HT-29 (cell line): ENCODE results near the gene ELOVL7.

DNA sequence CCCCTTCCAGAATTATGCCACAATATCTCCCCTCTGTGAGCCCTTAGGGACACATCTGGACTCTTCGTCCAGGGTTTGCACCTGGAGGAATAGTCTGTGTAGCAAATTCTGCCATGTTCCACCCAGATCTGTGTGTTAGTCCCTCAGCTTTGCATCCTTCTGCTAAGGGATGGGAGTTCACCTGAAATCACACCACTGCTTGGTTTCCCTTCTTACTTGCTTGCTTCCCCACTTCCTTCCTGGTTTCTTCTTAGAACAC is 202.7 kb upstream of the MAP3K1 start:
- RAMPAGE, long total RNA, result no peak

GRCh38 chr5:56612994-56613370 is 202.4 kb upstream of the MAP3K1 start:
- RAMPAGE, long total RNA, result no peak

- RAMPAGE, long total RNA, result no peak
Observed at GRCh38 chr5:56637257-56637750, 178.0 kb upstream of the MAP3K1 start.

DNA sequence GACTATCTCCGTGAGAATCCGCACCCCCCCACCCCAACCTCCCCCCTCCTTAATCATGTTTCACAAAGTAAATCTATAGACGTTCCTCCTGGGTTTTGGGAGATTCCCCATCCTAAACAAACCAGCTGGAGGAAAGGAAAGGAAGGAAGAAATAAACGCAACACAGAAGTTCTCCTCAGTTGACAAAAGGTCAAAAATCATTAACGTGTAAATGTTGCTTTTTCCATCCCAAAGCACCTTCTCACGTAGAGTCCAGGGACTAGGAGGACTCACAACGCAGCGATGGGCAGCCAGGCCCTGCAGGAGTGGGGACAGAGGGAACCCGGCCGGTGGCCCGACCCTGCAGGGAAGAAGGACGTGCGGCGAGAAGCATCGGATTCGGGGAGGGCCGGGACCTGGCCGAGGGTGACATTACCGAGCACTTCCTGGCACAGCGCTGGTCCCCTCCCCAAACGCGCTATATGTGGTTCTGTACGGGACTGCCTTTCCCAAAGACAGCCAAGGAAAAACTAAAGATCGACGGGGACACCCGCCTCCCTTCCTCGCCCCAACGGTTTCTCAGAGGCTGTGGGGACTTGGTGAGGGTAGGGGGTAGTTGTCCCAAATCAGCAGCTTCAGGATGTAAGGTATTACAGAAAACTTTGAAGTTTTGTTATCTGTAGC is 1.1 kb upstream of the MAP3K1 start:
- RAMPAGE, long total RNA, result no peak

DNA sequence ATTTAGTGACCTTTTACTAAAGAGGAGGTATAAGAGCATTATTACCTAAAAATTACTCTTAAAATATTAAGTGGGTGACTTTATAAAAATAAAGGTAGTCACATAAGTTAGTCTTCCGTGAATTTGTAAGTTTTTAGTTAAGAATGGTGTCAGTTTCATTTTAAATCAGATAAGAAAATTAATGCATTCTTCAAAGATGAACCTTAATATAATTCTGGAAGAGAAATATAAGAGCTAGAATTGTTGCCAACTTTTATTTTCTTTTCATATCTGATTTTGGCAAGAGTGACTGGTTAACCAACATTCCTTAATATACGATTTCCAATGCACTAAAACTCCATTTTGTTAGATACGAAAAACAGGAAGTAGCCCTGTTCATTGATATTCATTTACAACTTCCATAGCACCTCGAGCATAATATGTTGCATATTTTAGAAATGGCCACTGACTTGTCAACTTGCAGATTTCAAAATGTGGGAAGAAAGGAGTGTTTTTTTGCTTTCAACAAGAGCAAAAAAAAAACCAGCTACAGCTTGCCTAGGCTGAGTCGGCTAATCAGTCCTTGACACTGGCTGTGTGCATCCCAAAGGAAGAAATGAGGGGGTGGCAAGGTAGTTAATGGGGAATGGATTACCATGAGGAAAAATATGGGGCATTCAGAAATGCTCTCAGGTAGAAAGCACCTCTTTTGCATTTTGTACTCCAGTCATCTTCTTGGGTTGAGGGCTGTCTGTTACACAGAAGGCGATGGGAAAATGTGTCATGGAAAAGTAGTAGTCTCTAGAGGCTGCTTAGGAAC is 3.8 kb downstream of the MAP3K1 start:
- RAMPAGE, long total RNA, result no peak

GRCh38 chr5:56835340-56835901 is 20.1 kb downstream of the MAP3K1 start:
- RAMPAGE, long total RNA, result no peak

DNA sequence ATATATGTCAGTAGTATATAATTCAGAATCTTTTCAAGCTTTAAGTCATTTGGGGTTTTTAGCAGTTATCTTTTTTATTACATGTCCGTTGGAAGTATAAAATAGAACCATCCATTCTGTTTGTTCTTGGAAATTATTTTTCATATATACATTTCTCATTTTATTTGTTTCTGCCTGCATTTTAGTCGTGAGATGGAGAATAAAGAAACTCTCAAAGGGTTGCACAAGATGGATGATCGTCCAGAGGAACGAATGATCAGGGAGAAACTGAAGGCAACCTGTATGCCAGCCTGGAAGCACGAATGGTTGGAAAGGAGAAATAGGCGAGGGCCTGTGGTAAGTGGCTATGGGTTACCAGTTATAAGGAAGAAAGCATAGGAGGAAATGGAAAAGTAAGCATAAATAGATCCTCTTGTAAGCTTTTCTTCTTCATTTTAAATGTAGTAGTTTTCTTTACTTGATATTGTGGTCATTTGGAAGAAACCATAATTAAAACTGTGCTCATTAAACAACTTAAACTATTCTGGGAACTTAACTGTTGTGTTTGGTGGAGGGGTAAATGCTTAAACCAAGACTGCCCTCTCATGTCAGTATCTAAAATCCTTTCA is 41.2 kb downstream of the MAP3K1 start:
- RAMPAGE, long total RNA, result no peak

DNA sequence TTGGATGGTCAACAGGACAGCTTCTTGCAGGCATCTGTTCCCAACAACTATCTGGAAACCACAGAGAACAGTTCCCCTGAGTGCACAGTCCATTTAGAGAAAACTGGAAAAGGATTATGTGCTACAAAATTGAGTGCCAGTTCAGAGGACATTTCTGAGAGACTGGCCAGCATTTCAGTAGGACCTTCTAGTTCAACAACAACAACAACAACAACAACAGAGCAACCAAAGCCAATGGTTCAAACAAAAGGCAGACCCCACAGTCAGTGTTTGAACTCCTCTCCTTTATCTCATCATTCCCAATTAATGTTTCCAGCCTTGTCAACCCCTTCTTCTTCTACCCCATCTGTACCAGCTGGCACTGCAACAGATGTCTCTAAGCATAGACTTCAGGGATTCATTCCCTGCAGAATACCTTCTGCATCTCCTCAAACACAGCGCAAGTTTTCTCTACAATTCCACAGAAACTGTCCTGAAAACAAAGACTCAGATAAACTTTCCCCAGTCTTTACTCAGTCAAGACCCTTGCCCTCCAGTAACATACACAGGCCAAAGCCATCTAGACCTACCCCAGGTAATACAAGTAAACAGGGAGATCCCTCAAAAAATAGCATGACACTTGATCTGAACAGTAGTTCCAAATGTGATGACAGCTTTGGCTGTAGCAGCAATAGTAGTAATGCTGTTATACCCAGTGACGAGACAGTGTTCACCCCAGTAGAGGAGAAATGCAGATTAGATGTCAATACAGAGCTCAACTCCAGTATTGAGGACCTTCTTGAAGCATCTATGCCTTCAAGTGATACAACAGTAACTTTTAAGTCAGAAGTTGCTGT is 27.3 kb upstream of the SETD9 start:
- RAMPAGE, long total RNA, result no peak

DNA sequence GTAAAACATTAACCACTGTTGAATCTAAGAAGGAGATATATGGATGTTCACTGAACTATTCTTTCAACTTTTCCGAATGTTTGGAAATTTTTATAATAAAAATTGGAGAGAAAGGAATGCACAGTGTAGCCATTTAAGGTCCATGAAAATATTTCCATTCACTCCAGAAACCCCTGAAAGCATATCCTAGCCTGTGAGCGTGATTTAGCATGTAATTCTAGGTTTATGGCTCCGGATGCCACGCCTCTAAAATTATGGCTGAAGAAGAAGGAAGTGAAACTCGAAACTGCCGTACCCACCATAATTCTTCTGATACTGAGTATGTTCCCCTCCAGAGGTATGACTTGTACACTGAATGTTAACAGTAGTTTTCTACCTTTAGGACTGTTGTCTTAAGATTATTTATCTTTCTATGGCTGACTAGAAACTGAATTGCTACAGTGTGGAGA is 78.2 kb upstream of the MIER3 start:
- RAMPAGE, long total RNA, result no peak

GRCh38 chr5:57435934-57436366 is 46.7 kb downstream of the ACTBL2 start:
- RAMPAGE, long total RNA, result no peak

GRCh38 chr5:58410499-58410917 is 49.4 kb downstream of the PLK2 start:
- RAMPAGE, long total RNA, result no peak

- RAMPAGE, long total RNA, result no peak
Observed at GRCh38 chr5:59087801-59088379, 505.0 kb downstream of the RAB3C start.

DNA sequence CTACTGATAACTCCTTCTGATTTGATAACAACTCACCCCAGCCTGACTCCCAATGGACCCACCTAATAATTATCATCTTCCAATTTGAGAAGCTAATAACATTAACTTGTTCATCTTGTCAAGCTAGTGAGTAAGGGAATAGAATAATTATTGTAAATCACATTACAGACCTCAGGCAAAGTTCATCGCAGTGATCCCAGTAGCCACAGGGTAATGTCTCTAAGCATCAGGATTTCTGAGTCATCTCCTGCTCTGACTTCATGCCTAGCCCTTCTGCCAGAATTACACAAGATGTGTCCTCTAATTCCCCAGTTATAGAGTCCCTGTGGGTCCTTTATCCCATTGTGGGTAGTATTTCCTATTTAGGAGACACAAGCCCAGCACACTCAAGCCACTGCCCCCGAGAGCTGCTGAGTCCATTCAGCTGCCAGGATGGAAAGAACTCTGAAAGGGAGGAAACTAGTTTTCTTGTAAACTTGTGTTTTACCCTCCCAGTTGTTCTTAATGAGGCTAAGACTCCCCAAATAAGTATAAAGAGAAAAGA is 365.6 kb downstream of the DEPDC1B start:
- RAMPAGE, long total RNA, result no peak

GRCh38 chr5:60460650-60461115 is 239.3 kb downstream of the DEPDC1B start:
- RAMPAGE, long total RNA, result no peak

GRCh38 chr5:60533844-60534204 is 166.1 kb downstream of the DEPDC1B start:
- RAMPAGE, long total RNA, result no peak

DNA sequence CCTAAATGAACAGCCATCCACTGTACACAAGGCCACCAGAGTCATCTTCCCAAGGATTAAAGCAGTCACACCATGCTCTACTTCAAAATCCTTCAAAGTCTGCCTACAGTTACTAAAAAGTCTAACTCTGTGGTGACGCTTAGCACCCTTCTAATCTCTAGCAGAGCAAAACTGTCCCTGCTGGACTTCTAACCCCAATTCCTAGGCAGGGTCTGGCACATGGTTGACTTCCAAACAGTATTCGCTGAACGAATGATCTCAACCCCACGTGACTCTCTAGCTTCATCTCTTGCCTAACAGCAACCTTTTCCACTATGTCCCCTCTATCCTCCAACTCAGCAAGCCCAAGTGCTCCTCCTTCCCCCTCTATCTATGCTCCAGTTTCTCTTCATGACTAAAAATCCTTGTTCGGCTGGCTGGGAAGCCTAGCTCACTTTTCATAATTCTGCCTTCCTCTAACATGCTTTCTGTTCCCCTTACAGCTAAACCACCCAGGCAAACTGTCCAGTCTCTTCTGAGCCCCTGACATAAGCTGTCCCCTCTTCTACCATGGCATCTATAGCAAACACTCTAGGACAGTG is 22.9 kb downstream of the ELOVL7 start:
- RAMPAGE, long total RNA, result no peak

DNA sequence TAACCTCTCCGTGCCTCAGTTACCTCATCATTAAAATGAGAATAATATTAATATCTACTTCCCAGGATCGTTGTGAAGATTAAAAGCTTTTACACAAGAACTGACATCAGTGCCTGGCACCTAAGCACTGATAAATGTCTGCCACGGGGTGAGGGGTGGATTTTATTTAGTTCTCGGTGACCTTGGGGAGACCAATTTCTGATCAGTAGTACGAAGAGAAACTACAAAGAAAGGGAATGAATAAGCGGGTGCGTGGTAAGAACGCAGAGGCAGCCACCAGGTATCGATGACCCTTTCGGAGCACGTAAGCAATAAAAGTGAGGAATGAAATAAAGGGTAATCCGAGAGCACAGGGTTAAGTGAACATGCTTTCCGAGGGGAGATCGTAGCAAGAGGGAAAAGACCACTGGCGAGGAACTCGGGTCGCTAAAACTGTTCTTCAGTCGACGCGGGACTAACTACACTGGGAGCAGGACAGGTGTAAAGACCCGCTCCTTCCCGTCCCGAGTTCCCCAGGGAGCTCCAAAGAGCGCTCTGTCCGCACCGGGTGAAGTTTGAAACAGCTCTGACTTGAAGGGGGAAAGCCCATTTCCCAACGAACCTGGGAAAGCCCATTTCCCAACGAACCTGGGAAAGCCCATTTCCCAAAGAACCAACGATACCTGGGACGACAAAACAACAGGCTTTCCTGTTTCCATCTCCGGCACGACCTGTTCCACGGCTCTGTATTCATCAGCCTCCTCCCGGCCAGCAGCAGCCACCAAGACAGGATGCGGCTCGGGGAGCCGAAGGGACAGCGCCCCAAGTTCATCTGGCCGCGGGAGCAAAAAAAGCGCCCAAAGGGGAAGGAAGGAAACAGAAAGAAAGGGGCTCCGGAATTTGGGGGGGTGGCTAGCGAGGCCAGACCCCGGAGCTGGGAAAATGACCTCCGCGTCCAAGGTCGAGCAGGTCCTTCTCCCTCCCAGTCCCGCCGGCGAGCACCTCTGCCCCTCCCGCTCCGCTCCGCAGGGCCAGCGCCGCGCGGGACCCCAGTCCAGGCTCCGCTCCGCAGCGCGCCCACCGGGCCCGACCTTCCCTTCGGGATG is 967 bp downstream of the ELOVL7 start:
- RAMPAGE, long total RNA, result no peak

DNA sequence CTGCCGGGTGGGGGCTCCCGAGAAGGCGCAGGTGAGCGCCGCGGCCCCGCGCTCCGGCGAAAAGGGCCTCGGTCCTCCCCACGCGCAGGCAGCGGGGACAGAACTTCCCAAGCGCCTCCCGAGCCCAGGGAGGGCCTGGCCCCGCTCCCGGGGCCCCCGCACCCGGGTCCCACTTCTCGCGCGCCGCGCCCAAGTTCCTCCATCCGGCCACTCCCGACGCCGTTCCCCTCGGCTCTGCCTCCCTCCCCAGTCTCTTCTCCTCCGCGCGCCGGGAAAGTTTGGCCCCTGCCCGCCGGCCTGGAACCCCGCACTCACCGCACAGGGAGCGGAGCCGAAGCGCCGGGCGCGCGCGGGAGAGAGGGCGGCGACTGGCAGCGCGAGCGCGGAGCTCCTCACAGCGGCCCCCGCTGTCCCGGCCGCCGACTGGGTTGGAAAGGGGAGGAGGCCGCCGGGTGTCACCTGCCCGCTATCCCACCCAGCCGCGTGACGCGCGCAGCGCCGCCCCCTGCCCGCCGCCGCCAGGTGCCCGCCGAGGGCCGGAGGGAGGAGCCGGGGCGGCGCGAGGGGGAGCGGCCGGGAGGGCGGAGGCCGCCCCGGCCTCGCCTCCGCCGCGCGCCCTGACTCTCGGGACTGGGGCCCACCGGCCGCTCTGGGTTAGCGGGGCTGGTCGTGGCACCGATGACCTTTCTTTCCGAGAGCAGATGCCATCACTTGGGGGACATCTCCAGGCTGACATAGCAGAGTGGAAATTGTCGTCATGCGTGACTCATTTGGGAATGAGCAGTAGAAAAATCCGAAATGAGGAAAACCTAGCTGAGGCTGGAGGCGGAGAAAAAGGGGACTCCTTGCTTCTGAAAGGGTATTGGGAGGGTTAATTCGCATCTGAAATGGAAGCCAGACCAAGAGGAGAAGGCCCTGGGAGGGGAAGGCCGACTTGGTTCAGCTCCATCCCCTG is at the start of gene ELOVL7:
Gene ELOVL7, minus strand, starts transcription at position 425 of the 955 bp plus-strand sequence.
- RAMPAGE, long total RNA, result no peak

GRCh38 chr5:60907616-60908540 is 37.0 kb downstream of the ERCC8 start:
- RAMPAGE, long total RNA, result no peak

DNA sequence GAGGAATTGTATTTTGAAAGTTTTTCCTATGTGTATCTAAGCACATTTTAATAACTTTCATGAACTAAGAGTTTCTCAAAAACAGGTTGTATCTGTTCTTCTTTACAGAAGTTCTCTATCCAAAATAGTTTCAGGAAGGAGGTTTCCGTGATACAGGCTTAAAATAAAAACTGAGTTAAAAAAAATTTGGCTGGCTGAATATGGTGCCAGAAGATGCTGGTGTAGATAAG is 49.9 kb upstream of the SMIM15 start:
- RAMPAGE, long total RNA, result no peak